SUDHL5 (cell line): ENCODE measurements around a stretch of chr2.

GRCh38 chr2:148922308-148922807, 47.3 kb downstream of the KIF5C start:
- PRO-cap = no peak

DNA sequence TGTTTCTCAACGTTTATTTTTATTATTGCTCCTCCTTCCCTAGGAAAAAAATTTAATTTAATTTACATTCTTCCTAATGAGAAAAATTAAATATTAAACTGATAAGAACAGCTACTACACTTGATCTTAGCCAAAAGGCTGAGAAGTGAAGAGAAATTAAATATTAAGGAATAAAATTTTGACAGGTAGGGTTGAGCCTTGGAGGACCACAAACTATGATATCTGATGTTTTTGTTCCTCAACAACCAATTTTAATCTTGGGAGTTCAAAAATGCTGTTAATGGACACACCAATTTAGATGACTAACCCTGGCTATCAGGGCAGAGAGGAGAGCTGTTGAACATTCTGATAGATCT, 35.2 kb downstream of the LYPD6 start:
- PRO-cap = no peak

- PRO-cap = no peak
Observed at GRCh38 chr2:149591473-149592015, 4.0 kb upstream of the MMADHC start.

GRCh38 chr2:150166075-150166849, 321.2 kb downstream of the RND3 start:
- PRO-cap = no peak

- PRO-cap = no peak
Observed at GRCh38 chr2:150404122-150404666, 83.3 kb downstream of the RND3 start.

- PRO-cap = no peak
Observed at GRCh38 chr2:150410722-150411419, 76.6 kb downstream of the RND3 start.

GRCh38 chr2:150477429-150477819, 10.0 kb downstream of the RND3 start:
- PRO-cap = no peak

DNA sequence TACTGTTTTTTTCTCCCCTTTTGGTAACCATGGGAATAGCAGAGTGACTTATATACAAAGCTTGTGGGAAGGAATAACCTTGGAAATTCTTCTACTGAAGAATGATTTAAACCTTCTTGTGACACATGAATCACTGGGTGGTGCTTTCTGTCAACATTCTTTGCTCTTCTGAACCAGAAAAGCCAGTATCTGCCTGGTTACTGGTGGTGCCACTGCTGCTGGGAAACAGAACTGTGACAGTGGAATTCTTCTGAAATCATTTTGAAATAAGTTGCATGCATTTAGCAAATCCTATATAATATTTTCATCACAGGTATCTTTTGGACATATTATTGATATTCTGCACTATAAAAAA, 39.4 kb upstream of the RND3 start:
- PRO-cap = no peak

DNA sequence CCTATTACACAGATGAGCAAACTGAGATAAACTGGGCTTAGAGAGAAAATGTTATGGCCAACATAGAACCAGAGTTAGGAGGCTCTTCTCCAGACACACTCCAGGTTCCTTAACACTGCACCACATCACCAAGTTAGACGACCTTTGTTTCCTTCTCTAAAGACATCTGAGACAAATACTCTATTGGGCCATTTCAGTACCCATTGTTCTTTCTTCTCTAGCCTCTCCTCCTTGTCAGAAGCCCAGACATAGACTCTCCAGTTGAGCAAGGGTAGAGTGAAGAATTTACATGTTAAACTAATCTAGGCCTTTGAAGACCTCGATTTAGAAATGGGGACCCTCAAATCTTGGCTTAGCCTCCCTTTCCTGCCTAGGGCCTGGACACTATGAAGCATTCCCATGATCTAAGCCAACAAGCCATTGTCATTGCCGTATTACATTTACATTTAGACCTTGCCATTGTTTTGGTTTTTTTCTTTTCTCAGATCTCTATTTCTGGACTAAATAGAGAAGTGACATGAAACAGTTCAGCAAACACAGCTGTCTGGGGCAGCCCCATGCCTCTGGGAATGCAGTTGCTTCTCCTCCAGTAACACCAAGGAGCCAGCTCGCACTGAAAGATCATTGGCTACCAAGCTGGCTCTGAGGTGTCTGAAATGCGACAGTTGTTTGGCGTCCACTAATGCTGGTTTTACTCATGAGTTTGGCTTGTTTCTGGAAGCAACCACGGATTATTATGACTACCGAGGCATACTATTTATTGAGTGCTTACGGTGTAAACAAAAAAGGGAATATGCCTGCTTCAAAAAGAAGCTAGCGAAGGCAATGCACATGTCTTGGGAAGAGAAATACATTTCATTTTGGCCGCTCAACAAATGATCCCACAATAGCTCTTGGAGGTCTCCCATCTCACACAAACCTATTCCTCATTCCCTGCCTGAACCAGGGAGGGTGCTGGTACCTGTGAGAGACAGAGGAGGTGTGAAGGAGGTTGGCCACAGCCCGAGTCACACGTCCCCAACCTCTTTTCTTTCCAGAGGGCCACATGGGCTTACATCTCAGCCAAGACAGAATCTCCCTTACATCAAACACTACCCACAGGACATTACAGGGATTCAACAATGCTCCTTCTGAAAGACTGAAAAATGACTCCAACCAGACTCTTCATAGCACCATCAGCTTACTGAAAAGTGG, 37.3 kb upstream of the NEB start:
- PRO-cap = no peak

- PRO-cap = no peak
Observed at GRCh38 chr2:152038302-152039092, 60.3 kb downstream of the CACNB4 start.

- PRO-cap = no peak
Observed at GRCh38 chr2:152200473-152201323, 25.1 kb upstream of the STAM2 start.

DNA sequence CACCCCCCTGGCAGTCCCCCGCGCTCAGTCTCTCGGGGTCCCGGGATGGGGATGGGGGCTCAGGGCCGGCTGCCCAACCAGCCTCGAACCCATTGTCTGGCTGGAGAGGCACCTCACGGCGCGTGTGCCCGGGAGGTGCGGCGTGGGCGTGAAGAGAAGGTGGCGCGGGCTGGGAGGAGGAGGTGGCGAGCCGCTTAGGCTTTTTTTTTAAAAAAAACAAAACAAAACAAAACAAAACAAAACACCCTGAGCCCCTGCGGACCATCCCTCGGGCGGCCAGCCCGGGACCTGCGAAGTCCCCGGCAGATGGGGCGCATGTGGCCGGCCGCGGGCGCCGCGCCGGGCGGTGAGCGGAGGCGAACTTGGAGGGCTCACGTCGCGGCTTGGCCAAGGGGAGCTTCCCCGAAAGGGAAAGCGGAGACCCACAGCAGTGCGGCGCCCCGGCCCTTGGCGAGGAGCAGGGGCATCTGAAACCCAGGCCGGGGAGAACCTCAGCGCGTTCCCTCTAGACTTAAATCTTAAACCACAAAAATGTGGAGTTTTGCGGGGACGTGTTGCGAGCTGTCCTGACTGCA, 993 bp downstream of the FMNL2 start:
- PRO-cap = no peak

DNA sequence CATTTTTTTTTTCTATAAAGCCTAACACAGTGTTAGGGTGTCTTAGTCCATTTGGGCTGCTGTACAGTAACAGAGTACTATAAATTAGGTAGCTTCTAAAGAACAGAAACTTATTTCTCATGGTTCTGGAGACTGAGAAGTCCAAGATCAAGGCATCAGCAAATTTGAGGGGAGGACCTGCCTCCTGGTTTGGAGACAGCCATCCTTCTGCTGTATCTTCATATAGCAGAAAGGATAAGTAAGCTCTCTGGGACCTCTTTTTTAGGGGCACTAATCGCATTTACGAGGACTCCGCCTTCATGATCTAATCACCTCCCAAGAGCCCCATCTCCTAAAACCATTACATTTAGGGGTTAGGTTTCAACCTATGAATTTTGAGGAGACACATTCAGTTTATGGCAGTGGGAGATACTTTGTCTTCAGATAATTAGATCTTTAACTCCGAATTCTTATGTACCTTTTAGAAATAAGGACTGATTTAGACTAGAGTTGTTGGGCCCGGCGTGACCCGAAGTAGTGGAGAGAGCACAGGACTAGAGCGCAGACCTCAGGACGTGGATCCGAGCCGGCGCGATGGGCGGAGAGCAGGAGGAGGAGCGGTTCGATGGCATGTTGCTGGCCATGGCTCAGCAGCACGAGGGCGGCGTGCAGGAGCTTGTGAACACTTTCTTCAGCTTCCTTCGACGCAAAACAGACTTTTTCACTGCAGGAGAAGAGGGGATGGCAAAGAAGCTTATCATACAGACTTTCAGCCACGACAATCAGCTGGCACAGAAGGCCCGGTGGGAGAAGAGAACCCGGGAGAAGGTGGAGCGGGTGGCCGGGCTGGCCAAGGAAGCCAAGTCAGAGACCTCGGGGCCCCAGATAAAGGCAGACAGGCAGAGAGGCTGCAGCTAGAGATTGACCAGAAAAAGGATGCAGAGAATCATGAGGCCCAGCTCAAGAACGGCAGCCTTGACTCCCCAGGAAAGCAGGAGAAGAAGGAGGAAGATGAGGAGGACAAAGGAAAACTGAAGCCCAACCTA, 54.4 kb downstream of the FMNL2 start:
- PRO-cap = no peak

GRCh38 chr2:152415259-152415781, 80.3 kb downstream of the FMNL2 start:
- PRO-cap = no peak

DNA sequence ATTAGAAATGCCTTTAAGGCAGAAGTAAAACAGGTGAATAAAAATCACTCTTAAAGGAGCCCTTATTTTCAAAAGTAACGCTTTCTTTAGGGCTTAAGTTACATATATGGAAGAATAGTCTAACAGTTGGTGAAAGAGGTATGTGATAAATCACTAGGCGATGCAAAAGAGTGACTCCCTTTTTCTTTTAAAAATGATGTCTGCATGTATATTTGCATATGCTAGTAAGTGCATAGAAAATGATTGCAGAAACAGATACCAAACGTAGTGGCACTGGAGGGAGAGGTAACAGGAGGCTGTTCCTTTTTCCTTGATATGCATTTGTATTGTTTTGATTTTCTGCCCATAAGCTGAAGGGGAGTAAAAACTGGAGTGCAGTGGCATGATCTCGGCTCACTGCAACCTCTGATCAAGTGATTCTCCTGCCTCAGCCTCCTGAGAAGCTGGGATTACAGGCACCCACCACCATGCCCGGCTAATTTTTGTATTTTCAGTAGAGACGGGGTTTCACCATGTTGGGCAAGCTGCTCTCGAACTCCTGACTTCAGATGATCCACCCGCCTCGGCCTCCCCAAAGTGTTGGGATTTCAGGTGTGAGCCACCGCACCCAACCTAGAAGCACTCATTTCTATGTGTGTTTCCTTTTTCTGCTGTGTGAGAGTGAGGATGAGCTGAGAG, 158.1 kb downstream of the PRPF40A start:
- PRO-cap = no peak

- PRO-cap = no peak
Observed at GRCh38 chr2:152582087-152582707, 135.1 kb downstream of the PRPF40A start.

- PRO-cap = no peak
Observed at GRCh38 chr2:152611753-152612041, 105.6 kb downstream of the PRPF40A start.

DNA sequence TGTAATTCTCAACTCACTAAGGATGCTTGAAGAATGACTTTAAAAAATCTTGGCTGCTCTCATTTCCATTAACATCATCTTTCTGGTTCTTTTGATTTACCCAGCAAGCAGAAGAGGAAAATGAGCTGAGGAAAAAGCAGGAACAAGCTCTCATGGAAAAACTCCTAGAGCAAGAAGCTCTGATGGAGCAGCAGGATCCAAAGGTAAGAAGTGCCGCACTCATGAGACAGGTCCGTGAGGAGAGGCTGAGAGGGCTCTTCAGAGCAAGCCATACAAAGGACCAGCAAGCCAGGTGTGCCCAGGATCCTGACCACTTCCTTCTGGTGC, 77.4 kb downstream of the PRPF40A start:
- PRO-cap = no peak

DNA sequence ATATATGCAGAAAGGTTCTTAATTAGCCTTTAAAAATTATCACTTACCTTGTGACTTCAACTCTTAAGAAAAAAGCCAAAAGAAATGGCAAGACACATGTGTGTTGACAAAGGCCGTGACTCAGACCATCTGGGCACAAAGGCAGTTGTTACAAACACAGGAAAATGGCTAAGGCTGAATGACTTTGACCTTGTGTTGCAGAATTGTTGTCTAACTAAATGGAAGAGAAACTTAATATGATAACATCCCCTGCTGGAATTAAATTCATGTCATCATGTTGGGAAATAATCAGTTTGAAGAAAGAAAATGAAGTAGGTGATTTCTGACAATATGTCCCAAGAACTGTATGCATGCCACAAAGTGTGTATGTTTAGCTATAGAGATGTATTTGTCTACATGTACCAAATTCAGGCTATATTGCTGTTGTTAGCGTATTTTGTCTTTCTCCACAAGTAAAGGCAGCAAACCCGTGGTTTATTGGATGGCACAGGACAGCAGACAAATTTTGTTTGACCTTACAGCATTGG, 108.6 kb downstream of the ARL6IP6 start:
- PRO-cap = no peak

DNA sequence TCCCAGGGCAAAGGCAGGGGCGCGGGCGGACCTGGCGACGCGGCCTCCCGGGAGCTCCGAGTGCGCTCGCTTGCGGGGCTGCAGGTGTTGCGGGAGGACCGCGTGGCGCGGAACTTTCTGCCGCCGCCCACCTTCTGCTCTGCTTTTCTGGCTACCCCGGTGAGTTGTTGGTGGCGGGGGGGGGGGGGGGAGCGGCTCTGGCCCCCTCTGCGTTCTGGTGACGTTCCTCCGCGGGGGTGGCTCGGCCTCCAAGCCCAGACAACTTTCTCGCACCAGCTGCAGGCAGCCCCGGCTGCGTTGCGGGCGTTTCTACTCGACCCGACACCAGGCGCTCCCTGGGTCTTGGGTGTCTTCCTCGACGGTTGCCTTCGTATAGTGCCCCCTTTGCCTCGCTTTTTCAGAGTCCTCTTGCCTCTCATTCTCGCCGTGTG, 738 bp downstream of the GALNT13 start:
- PRO-cap = no peak